Iris pigment epithelial cell (primary cell): ENCODE results near the genes RCC2 and KLHDC7A.

DNA sequence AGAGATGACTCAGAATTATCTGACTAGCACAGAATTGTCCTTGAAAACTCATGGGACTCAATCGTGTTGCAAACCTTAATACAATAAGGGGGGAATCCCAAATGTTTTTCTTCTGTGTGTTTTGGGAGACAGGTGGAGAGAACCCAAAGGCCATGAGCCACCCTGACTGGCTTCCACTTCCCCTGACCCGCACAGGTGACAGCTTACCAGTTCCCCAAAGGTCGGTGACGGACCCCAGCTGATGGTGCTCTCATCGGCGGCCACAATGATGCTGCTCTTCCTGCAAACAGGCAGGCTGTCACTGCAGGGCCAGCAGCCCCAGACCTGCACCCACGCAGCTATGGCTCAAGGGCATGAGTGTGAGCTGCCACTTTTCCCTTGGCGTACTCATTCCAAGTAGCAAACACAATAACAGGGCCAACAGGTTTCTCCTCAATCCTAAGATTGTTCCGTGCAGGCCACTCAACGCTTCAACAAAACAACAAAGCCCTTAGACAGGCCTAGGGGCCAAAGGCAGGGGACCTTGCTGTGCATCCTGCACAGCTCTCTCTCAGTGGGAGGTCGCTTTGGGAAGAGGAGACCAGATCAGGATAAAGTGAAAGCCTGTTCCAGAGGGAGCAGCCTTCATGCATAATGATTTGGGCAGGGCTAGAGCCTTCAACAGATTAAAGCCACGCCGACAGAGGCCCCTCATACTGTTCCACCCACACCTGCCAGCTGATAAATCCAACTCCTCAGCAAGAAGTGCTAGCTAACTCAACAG lies 27.4 kb downstream of the RCC2 start:
- RRBS = no CpG with 5 or more reads among the region's 13 CpGs

DNA sequence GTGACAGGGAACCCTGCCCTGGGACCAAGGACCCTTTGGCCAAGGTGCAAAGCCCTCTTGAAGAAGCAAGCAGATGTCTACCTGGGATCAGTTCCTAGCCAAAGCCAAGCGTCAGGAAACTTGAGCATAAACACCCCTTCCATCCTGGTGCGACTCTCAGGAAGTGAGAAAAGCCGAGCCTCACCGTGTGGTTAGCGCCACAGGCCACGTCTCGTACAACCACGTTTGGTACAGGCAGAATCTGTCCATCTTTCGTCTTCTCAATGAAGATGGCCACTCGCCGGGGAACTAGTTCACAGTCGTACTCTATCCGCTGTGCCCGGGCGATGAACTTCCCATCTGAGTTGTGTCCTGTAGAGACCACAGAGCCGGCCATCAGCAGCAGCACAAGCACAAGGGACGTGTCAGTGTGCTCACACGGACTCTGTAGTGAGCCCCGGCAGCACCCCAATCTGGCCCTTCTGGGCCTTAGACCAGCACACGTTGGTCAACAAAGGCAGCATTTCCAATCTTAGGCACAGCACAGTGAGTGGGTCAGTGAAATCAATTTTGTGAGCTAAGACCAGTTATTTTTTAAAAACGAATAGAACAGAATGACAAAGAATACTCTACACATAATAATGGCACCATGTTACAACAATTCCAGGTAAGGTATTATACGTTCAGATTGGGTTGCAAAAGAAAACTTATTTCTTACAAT lies 23.0 kb downstream of the RCC2 start:
- RRBS = 86% methylated on average over 4 of the region's 22 CpGs

- RRBS = no CpG with 5 or more reads among the region's 29 CpGs
Measured at GRCh38 chr1:17419534-17420021, 19.9 kb downstream of the RCC2 start.

DNA sequence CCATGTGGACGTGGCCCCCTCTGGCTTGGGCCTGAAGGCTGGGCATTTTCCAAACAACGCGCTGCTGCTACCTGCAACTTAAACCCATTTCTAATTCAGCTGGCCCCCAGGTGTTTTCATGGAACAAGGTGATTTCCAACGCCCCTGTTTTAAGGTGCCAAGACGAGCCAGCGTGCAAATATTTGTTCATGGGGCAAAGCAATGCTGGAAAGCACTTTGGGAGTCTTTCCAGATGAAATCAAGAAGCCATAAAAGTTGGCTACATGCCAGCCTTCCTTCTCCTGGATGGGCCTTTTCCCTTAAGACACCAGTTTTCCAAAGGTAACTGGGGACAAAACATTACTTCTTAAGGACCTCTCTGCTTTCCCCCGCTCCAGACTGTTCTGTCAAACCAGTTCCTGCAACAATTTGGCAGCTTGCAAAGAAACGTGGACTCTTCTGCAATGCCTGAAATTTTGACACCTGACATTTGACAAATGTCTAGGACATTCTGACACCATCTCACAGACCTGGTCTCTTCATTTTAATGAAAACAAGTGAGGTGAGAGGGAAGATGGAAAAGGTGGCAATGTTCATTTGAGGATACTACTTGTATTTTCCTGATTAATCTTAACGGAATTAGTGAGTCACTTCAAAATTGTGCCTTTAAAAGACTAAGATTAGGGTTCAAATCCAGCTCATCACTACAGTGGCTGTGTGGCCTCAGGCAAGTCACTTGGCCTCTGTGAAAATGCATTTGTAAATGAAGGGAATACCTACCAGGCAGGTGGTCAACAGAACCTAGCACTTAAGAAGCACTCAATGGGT lies 11.0 kb downstream of the RCC2 start:
- RRBS = no CpG with 5 or more reads among the region's 9 CpGs

DNA sequence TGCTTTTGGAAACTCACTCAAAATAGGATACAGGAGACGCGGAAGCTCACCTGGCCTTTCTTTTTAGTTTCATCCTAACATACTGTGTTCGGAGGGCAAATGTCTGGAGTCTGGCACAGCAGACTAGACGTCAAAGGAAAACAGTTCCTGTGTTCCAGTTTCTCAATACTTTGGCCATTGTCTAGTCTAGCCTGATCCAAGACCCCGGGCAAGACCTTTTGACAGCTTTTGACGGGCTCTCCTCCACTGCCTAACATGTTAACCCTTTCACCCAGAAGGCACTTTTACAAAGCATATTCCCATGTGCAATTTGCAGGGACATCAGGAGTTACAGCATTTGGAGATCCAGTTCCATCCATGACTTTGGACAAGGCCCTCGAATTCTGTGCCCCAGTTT lies 2.7 kb downstream of the RCC2 start:
- RRBS = no CpG with 5 or more reads among the region's 7 CpGs

GRCh38 chr1:17439103-17440318 lies at the start of gene RCC2:
Gene RCC2, minus strand, starts transcription at chr1:17439677.
- RRBS = 13% methylated on average over 9 of the region's 89 CpGs

DNA sequence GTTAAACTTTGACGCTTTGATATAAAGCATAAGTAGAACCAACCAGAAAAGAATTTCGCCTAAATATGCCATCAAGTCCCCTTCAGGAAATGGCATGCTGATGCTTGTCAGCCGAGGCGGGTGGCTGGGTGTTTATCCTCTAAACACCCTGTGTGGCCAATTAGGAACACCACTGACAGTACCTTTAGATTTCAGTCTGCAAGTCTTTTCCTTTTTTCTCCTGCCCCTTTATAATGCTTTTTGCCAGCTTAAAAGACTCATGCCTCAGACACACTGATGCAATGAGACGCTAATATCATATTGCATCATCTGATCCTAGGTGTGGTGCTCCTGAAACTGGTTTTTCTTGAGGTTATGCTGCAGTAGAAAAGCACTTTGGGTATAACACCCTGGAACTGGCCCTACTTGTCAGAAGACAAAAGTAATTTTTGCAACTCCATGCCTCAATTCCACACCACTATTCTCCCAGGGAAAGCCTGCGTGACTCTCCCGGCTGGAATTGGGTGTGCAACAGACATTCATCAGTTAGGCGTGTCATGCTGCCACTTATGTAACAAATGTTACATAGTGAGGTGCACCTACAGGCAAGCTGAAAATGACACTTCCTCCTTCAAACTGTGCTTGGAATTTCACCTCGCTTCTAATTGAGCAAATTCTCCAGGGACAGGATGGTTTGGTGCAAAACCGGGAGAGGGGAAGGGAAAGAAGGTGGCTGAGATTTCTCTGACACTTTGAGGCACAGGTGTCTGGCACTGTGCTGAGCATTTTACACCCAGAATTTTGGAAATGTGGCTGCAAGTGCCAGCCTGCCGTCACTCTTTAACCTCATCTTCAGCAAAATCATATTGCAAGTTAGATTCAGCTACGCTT lies 2.0 kb upstream of the RCC2 start:
- RRBS = no CpG with 5 or more reads among the region's 12 CpGs

- RRBS = no CpG with 5 or more reads among the region's 2 CpGs
Measured at GRCh38 chr1:17503195-17503567, 36.3 kb upstream of the ARHGEF10L start.

DNA sequence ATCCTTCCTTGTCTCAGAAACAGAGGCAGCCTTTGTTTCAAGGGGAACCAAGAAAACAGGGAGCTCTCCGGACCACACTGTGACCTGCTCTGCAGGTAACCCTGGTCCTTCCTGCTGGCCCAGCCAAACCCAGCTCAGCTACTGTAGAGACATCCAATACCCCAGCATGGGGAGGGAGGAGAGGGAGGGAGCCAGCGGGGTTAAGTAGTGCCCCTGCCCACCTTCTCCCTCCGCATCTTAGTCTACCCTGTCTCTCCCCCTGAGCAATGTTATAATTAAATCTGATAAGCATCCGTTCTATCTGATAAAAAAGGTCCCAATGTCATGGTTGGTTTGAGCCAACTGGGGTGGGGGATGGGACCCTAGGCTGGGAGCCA lies 14.5 kb upstream of the ARHGEF10L start:
- RRBS = no CpG with 5 or more reads among the region's 4 CpGs

DNA sequence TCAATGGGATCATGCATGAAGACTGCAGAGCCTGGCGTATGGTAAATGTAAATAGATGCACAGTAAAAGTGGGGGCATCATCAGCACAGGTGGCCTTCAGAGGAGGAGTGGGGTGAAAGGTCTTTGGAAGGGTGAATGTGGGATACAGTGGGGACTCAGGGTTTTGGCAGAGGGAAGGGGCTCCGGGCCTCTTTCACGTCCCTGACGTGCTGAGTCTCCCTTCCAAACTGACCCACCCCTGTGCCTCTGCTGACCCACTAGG lies 8.5 kb upstream of the ARHGEF10L start:
- RRBS = no CpG with 5 or more reads among the region's 4 CpGs

DNA sequence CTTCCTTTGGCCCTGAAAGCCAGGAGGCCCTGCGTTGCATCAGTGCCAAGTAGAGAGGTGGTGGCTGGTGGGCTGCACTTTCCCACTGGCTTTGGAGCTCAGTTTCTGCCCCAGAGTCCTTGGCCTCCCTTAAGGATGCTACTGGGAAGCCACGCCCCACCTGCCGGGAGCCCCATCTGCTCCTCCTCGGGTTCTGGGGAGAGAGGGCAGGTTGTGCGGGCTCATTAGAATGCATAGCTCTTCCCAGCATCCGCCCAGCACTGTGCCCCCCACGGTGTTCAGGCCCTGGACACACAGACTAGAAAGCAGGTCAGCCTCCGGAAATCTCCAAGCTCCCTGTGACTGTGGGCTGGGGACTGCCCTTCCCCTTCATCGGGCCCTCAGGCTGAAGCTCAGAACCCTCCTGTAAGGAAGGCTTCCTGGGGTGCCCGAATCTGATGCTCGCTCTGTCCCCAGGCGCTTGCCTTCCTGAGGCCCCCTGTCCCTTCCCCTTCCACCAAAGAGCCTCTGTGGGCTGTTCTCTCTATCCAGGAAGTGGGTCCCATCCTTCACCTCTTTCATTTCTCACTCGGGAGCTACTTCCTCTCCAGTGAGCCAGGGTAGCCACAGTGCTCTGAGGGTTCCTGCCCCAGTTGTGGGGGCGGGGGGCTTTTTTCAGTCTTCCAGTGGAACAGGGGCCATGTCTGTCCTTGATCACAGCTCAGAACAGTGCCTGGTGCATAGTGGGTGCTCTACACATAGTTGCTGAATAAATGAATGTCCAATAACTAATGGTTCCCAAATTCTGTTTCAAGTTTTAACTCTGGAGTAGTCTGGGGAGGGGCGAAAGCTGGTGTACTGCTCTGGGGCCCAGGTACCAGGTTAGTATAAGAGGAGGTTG lies 1.4 kb downstream of the ARHGEF10L start:
- RRBS = no CpG with 5 or more reads among the region's 15 CpGs

GRCh38 chr1:17551746-17552505 lies 12.4 kb downstream of the ARHGEF10L start:
- RRBS = no CpG with 5 or more reads among the region's 12 CpGs

- RRBS = no CpG with 5 or more reads among the region's 16 CpGs
Measured at GRCh38 chr1:17569445-17570345, 30.2 kb downstream of the ARHGEF10L start.

DNA sequence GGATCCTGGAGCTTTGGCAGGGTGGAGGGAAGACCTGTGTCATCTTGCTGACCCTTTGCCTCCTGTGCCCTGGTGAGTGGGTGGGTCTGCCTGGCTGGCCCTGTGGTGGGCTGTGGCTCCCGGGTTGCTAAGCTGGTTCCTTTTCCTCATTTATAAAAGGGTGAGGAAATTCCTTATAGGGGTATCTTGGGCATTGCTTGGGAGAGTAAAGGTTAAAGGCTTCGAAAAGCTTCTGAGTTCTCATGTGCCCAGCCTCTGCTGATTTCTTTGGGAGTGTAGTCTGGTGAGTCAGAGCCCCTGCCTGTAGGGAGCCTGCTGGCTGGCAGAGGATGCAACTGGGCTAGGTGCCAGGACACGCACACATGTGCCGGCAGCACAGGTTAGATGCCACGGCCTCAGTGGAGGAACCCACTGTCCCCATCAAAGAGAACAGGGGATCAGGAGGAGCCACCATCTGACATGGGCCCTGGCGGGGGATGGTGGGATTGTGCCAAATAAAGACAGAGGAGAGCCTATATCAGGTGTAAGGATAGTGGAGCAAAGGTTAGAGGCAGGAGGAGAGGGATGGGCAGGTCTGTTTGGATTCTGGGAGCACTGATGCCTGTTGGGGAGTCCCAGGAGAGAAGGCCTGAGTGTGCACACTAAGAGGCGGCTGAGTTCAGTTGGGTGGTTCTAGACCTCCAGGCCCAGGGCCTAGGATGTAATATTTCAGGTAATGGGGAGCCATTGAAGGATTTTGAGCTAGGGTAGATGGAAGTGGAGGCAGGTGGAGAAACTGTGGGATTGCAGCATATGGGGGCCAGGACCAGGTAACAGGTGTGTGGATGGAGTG lies 85.4 kb downstream of the ARHGEF10L start:
- RRBS = no CpG with 5 or more reads among the region's 7 CpGs

GRCh38 chr1:17891104-17891671 lies 136.1 kb downstream of the ACTL8 start:
- RRBS = no CpG with 5 or more reads among the region's 9 CpGs

DNA sequence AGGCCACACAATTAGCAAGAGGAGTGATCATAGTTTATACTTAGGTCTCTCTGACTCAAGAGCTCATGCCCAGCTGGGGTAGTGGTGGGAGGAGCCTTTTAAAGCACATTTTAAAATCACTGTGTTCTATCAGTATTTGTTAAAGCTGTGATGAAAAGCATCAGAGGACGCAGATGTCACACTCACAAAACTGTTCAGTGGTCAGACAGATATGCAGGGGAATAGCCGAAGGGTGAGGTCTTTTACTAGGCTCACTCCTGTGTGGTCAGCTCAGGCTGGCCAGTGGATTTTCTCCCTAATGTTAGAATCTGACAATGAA lies 80.0 kb upstream of the IGSF21 start:
- RRBS = no CpG with 5 or more reads among the region's 2 CpGs

DNA sequence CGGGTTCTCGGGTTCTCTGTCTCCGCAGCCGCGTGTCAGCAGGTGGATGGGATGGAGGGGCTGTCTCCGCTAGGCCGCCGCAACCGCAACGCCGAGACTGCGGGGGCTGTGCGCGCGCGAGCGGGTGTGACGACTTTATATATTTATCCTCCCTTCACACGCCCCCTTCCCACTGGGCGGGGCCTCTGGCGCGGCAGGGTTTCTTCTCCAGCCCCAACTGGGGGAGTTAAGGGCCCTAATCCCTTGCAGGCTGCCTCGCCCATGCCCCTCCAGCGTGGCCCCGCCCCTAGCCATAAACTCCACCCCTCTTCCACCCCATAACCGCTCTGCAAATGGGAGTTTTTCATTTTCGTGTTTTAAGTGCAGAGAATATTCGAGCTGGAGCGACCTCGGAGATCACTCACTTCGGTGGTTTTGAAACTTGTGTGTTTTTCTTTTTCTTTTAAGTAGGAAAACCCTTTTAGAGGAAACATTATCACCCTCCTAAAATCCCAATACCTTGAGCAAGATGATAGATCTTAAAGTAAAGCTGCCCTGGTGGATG lies 3.5 kb downstream of the IGSF21 start:
- RRBS = no CpG with 5 or more reads among the region's 31 CpGs

DNA sequence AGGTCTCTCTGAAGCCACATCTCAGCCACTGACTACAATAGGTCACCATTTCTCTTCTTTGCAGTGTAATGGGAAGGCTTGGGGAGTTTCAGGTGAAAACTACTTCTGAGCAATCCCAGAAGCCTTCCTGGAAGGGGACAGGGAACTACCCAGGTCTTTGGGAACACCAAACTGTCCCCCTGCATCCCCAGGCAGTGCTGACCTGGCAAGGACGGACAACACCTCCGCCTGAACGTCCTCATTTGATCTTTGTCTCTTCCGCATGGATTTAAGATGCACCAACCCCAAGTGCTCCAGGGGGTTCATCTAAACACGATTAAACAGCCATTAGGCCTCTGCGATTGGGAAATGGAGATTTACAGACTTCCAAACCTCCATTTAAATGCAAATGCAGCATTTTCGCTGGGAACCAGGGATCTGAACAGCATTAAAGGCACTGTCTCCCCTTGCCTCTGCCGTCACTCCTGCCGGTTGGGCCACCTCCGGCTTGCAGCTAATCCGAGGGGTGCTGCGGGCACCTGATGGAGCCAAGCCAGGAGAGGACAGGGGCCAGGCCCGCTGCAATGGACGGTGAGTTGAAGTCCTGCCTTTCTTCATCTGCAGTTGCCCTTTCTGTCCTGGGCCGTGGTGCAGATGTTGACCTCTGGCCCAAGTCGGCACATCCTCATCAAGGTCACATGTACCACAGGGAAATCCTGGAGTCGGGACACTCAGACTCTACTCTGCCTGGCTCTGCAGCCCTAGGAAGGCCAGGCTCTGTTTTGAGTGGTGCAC lies 70.4 kb upstream of the KLHDC7A start:
- RRBS = no CpG with 5 or more reads among the region's 17 CpGs

DNA sequence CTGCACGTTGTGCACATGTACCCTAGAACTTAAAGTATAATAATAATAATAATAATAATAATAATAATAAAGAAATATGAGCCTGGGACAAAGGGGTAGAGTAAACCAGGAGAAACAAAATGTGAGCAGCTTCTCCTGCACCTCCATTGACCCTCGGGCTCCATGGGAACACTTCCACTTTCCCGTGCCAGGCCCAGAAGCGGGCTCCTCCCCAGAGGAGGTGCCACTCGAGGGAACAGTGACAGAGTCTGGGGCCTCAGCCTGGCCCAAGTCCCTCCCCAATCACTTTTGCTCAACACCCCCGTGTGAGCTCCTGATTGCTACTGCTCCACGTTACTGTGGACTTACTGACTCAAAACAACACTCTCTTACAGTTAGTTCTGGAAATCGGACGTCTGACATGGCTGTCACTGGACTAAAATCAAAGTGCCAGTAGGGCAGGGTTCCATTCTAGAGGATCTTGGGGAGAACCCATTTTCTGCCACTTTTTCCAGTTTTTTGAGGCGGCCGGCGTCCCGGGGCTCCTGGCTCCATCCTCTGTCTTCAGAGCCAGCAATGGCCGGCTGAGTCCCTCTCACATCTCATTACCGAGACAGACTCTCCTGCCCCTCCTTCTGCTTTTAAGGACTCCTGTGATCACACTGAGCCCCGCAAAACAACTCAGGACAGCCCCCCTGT lies 17.6 kb upstream of the KLHDC7A start:
- RRBS = 67% methylated on average over 1 of the region's 16 CpGs

DNA sequence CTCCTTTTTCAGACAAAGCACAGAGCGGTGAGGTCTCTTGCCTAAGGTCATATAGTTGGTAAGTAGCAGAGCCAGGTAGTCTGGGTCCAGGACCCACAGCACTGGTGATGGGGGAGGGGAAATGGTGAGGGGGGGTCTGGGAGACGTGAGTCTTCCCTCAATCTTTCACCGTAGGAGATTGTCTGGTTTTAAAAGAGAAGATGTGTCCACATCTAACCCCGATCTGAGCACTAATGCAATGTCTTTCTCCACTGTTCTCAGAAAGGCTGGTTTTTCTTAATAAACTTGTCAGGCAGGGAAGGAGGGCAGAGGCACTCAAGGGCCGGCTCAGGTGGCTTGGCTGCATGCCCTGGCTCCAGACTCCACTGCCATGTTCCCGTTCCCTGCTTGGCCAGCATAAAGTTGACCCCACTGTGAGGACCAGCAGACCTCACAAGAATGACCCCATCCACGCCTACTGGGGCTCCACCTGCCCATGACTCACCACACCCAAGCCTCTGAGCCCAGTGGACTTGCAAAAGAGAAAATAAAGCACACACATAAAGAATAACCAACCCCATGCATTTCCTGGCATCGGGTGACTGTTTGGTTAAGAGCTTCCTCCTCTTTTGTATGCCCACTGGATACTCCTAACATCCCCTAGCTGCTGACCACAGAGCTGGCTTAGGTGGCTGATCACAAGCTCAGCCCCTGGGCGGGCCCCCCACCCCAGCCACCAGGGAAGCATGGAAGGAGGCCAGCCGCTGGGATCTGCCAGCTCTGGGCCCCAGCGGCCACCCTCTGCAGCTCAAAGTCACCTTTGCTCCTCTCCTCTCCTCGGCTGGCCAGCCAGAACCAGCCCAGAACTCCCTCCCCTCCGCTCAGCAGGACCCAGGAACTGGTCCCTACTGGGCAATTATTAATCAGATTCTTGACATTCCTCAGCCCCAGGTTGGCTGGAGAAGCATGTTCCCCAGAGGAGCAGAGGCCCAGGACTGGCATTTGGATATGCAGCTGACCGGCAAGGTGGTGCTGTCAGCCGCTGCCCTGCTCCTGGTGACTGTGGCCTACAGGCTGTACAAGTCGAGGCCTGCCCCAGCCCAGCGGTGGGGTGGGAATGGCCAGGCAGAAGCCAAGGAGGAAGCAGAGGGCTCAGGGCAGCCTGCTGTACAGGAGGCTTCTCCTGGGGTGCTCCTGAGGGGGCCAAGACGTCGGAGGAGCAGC lies at the start of gene KLHDC7A:
Gene KLHDC7A, plus strand, starts transcription at position 894 of the 1,203 bp plus-strand sequence.
- RRBS = no CpG with 5 or more reads among the region's 19 CpGs